WTC11 (cell line): ENCODE measurements around a stretch of chr6.

DNA sequence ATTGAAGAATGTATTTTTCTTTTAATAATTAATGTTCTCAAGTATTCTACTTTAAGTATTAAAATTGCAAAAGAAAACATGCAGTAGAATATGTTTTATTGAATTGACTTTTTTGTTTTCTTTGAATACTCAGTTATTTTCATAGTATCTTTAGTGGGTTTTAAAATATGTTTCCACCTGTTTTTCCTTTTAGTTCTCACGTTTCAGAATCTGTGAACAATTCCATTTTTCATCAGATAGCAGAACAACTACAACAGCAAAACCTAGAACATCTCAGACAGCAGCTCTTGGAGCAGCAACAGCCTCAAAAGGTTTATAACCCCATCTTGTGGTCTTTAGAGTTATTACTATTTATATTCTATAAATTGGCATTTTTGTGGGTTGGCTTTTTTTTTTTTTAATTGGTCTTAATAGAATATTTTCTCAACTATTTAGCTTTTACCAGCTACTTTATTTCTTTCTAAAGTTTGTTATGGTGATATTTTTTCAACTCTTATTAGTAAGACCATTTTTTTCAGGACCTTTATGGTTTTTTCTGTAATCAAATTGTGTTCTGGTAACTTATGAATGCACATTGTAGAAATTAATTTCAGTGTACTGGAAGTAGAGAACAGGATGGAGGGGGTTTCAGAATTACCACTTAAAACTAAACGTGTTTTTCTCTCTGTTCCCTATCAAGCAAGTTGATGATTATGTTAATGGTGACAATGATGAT is 72.1 kb downstream of the SCAF8 start:
- PRO-cap, result no peak

DNA sequence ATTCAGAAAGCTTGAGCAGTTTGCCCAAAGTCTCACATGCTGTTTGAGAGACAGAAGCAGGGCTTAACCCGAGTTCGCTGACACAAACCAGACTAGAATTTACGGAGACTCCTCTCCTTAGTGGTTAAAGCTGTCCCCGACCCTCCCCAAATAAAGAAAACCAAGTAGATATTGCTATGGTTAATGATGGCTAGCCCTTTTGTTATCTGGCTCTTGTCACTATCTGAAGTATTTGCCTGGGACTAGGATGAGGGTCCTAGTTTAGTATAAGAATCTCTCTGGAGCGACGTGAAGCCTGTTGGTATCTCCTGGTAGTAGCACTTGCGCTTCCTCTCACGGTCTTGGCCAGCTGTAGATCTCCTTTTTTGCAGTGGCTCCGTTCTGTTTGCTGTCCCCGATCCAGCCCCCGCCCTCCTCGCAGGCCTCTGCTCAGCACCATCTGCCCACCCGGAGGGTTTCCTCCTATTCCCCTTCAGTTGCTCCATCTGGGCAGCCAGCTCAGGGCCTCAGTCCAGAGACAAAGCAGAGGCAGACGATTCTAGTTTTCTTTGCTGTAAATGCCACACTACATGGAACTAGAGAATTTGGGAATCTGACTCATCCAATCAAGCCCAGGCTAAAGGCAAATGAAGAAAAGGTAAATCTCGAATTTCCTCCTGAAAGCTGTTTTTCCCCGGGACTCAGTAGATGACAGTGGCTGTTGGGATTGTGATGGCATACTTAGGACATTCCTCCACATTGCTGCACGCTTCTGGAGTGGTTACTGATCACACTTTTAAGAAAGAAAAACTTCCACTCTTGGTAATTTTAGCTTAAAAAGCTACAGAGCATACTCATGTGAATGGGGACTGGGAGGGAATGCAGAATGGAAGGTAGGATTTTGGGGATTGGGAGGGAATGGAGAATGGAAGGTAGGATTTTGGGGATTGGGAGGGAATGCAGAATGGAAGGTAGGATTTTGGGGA is 126.6 kb downstream of the TIAM2 start:
- PRO-cap, result bidirectional peak, plus-strand start at position 264 of the sequence, minus-strand start at position 234 of the sequence; bidirectional peak, plus-strand start at position 475 of the sequence, minus-strand start at position 359 of the sequence; bidirectional peak, plus-strand start at position 666 of the sequence, minus-strand start at position 540 of the sequence

GRCh38 chr6:155221144-155221529 is 42.7 kb upstream of the CLDN20 start:
- PRO-cap, result no peak

- PRO-cap, result no peak
Measured at GRCh38 chr6:155363885-155364223, 49.6 kb upstream of the TFB1M start.

- PRO-cap, result no peak
Measured at GRCh38 chr6:155936611-155937053, 481.0 kb upstream of the NOX3 start.

- PRO-cap, result no peak
Measured at GRCh38 chr6:156279132-156279808, 497.9 kb upstream of the ARID1B start.

DNA sequence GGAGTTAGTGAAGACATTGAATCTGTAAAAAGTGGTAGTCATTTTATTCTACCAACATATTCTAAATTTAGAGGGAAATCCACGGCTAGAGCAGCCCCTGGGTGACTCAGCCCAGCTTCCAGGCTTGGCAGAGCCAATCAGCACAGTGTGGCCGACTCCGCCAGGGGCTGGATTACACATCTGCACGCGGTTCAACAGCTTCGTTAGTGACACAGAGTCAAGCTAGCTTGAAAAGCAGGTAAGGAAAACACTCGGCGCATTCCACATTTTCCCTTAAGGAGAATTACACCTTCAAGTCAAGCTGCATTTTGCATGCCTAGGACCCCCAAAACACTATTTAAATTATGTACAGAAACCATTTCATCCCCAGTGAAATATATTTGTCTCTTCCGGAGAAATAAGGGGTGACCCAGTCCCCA is 58.5 kb upstream of the ARID1B start:
- PRO-cap, result no peak

DNA sequence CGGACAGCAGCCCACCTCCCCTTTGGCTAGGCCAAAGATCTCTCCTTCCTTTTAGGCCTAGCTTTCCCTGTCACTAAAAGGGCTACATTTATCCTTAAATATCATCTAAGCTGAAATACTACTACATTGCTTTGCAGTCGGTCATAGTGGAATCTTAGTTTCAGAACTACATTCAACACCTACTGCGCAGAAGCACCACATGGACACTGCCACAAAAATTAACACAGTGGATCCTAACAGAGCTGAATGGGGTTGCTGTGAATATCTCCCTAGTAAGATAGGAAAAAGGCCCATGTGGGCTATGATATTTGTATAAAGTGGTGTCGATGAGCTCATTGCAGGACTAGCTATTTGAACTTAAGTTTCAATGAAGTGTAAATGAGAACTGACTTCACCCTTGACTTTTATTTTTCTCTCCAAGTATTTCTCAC is 56.6 kb upstream of the ARID1B start:
- PRO-cap, result no peak

DNA sequence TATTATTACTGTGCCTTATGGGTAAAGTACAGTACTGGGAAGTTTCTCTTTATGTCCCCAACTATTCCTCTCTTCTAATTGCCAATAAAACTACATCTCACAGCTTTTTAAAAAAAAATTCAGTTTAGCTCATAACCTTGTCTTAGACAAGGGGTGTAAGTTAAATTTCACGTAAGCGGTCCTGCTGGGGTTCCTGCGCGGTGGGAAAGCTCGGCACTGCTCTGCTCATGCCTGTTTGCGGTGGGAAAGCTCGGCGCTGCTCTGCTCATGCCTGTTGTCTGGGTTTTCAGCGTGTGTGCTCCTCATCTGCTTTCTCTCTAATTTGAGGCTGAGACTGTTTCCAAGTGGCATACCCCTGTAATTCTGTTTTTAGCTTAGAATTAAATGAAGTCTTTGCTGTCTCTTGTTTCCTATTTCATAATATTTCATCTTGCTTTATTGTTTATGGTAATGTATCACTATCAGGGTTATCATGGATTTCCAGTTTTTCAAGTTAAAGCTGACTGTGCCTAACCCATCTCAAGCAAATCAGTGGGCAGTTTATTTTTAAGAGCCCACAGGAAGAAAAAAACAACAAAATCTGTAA is 18.7 kb downstream of the ARID1B start:
- PRO-cap, result no peak

DNA sequence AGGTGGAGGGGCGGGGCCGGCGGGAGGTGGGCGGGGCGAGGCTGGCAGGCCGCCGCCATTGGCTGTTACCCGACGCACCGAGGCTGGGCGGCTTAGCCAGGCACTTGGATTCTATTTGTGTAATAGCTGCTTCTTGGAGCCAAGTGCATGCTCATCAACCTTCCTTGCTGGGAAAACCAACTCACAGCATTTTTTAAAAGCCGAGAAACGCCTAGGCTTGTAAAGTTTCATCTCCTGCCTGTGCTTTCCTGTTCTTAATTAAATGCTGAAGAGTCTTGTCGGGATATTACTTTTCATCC is 244.9 kb downstream of the ARID1B start:
- PRO-cap, result bidirectional peak, plus-strand start at position 122 of the sequence, minus-strand start outside the sequence

- PRO-cap, result no peak
Measured at GRCh38 chr6:157097430-157097941, 225.8 kb downstream of the TMEM242 start.

- PRO-cap, result no peak
Measured at GRCh38 chr6:157150486-157151033, 172.8 kb downstream of the TMEM242 start.

- PRO-cap, result no peak
Measured at GRCh38 chr6:157184026-157184682, 139.2 kb downstream of the TMEM242 start.

DNA sequence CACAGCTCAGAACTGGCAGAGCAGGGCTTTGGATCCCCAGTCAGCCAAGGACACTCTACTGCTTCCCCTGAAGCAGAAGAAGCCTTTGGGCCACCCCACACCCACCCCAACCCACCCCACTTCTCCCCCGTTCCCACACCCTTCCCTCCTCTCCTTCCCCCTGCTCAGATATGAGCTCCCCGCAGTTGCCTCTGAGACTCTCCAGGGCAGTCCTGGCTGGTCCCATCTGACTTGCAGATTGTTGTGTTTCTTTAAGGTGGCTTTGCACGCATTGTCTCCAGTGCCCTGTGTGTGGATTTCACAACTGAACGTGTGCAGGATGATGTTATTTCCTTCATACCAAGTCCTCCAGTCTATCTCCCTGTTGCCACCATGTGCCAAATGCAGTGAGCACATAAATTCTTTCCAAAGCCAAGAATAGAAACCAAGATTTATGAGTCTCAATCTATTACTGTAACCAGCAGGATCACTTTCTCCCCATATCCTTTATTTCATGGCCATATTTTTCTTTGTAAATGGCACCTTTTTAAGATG is 79.2 kb downstream of the TMEM242 start:
- PRO-cap, result no peak

- PRO-cap, result no peak
Measured at GRCh38 chr6:157273277-157273652, 50.1 kb downstream of the TMEM242 start.

- PRO-cap, result no peak
Measured at GRCh38 chr6:157292421-157293158, 30.7 kb downstream of the TMEM242 start.

GRCh38 chr6:157304702-157305782 is 18.3 kb downstream of the TMEM242 start:
- PRO-cap, result no peak

DNA sequence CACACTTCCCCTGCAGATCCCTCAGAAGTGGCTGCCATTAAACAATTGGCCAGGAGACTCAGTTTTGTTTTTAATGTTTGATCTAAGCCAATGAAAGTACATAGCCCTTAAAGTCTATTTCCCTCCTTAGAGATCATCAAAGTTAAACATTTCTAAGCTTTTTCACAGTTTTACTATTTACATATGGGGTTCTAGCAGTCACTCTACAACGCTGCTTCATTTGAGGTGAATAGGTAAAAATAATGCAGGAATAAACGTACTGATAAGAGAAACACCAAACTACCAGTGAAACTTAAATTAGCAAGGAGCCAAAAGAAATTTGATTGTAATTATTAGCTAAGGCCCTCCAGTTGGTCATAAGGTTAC is 15.3 kb downstream of the TMEM242 start:
- PRO-cap, result no peak

- PRO-cap, result bidirectional peak, plus-strand start at chr6:157324163, minus-strand start at chr6:157324069
Measured at GRCh38 chr6:157323968-157324647, 789 bp upstream of the TMEM242 start.

DNA sequence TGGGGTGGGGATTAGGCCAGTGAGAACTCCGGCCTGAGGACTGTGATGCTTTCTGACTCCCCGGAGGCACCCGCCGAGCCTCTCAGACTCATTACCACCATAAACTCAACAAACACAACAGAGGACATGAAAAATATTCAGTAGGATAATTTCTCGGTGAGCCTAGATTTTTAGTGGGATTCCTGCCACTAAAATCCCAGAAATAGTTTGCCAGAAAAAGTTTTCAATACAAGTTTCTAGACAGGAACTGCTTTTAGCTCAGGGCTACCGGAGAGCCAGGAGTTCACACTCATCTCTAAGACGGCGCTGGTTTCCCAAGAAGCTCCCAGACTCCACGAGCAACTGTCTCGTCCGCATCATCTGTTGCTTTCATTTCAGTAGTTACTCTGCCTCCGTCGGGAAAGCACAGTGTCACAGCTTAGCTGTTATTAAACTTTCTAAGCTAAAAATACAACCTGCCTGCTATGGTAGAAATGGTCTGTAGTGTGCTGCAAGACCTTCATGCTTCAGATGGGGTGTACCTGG is 197.4 kb upstream of the SNX9 start:
- PRO-cap, result no peak